Gastrocnemius medialis (tissue), 3 donors: ENCODE measurements around a stretch of chr18.

- PRO-cap = no peak
- RAMPAGE, long total RNA, 3 experiments = no peak in any of the 3 experiments
Measured at GRCh38 chr18:9926557-9927444, 13.0 kb downstream of the VAPA start.

GRCh38 chr18:9941991-9942548 is 28.3 kb downstream of the VAPA start:
- PRO-cap = no peak
- RAMPAGE, long total RNA, 3 experiments = no peak in any of the 3 experiments

- PRO-cap = no peak
- RAMPAGE, long total RNA, 3 experiments = no peak in any of the 3 experiments
Measured at GRCh38 chr18:9959778-9960642, 46.2 kb downstream of the VAPA start.

DNA sequence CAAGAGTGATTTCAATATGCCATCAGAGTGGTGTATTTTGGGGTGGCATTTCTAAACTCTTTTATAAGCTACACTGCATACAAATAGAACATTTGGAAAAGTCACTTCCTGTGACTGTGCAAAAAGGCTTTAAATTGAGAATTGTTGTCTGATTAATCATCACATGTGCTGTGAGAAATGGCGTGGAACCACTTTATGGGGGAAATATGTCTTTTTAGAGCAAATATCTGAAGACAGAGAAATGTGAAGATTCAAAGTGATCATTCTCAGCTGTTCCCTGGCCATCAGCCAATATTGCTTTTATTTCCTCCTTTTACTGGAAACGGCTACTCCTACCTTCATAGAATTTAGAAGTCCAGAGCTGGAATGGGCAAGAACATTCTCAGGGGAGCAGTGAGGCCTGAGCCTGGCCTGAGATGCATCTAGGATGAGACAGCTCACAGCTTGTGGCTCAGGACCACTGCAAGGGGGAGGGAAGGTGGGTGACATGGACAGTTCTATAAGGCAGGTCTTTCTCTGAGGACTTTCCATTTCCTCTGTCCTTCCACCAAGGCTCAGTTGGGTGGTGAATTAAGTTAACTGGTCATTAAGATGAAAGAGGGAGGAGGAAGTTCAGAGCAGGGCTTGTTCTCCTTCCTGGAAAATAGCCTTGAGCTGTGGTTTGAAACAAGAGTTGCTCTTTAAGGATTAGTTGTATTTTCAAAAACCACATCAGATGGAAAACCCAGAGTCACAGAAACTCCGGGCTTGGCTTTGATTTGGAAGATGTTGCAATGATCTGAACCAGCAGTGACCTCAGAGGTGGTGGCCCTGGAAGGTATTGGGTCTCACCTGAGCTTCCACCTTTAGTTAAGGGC is 144.2 kb downstream of the VAPA start:
- PRO-cap = no peak
- RAMPAGE, long total RNA, 3 experiments = no peak in any of the 3 experiments

GRCh38 chr18:10213536-10213826 is 241.0 kb upstream of the APCDD1 start:
- PRO-cap = no peak
- RAMPAGE, long total RNA, 3 experiments = no peak in any of the 3 experiments

GRCh38 chr18:10374426-10375058 is 79.9 kb upstream of the APCDD1 start:
- PRO-cap = no peak
- RAMPAGE, long total RNA, 3 experiments = no peak in any of the 3 experiments

DNA sequence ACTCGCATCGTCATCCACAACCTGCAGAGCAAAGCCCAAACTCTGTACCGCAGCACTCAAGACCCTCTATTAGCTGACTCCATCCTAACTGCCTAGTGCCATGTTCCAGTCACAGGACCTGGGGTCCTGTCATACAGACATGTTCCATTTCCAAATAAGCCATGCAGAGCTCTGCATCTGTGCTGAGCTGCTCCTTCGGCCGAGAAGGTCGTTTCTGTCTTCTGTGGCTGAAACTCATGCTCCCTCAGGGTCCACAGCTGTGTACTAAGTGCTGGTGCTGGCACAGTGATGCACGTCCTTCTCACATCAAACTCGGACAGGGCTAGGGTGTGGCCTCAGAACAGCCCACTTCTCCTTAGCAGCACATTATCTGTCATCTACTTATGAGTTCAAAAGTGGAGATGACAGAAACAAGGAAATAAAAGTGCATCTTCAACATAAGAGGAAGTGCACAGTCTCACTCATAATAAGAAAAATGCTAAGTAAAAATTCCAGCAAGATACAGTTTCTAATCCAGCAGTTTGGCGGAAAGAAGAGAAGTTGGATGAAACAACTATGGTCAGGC is 53.9 kb upstream of the APCDD1 start:
- PRO-cap = no peak
- RAMPAGE, long total RNA, 3 experiments = no peak in any of the 3 experiments

- PRO-cap = no peak
- RAMPAGE, long total RNA, 3 experiments = no peak in any of the 3 experiments
Measured at GRCh38 chr18:10555710-10556319, 30.0 kb downstream of the NAPG start.

GRCh38 chr18:10607510-10607892 is 81.7 kb downstream of the NAPG start:
- PRO-cap = no peak
- RAMPAGE, long total RNA, 3 experiments = no peak in any of the 3 experiments

GRCh38 chr18:10726412-10727261 is 200.8 kb downstream of the NAPG start:
- PRO-cap = no peak
- RAMPAGE, long total RNA, 3 experiments = no peak in any of the 3 experiments

- PRO-cap = no peak
- RAMPAGE, long total RNA, 3 experiments = no peak in any of the 3 experiments
Measured at GRCh38 chr18:10794562-10795152, 268.8 kb downstream of the NAPG start.

DNA sequence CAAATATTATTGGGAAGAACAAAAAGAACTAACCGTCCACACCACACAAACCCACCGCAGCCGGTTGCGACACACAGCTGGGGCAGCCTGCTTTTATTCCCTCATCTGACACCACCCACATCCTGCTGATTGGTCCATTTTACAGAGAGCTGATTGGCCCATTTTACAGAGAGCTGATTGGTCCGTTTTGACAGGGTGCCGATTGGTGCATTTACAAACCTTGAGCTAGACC is 177.6 kb upstream of the SLC35G4 start:
- PRO-cap = no peak
- RAMPAGE, long total RNA, 3 experiments = no peak in any of the 3 experiments

DNA sequence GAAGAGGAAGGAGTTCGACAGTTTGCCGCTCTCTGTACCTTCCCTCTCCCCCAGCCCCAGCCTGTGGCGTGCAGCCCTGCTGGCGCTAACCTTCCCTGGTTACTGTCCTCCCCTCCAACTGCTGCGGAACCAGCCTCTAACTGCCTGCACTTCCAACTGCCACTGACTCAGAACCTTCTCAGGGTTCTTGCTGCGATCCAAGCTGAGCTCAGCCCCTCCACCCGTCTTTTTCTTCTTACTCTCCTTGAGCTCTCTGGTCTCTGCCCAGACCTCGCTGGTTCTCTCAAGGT is 19.1 kb upstream of the GNAL start:
- PRO-cap = no peak
- RAMPAGE, long total RNA, 3 experiments = no peak in any of the 3 experiments

DNA sequence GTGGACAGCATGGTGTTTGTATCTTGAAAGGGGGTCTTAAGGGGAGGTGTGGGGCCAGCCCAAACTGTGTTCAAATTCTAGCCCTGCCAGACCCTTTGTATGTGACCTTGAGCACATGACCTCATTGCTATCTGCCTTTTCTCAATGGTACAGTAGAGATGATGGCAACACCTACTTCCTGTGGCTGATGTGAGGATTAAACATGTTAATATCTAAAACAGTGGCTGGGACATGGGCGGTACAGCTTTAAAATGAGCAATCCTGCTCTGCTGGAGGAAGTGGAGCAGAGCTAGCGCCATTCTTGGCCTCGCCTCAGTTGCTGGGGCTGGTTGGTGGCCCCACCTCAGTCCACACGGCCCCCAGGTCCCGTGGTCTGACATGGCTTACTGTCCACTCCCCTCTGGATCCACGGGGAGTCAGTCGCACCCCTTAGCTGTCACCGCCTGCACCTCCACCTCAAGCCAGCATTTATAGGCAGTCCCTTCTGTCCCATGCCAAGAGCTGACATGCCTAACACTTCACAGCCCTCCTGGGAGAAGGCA is 71.8 kb downstream of the GNAL start:
- PRO-cap = no peak
- RAMPAGE, long total RNA, 3 experiments = no peak in any of the 3 experiments

DNA sequence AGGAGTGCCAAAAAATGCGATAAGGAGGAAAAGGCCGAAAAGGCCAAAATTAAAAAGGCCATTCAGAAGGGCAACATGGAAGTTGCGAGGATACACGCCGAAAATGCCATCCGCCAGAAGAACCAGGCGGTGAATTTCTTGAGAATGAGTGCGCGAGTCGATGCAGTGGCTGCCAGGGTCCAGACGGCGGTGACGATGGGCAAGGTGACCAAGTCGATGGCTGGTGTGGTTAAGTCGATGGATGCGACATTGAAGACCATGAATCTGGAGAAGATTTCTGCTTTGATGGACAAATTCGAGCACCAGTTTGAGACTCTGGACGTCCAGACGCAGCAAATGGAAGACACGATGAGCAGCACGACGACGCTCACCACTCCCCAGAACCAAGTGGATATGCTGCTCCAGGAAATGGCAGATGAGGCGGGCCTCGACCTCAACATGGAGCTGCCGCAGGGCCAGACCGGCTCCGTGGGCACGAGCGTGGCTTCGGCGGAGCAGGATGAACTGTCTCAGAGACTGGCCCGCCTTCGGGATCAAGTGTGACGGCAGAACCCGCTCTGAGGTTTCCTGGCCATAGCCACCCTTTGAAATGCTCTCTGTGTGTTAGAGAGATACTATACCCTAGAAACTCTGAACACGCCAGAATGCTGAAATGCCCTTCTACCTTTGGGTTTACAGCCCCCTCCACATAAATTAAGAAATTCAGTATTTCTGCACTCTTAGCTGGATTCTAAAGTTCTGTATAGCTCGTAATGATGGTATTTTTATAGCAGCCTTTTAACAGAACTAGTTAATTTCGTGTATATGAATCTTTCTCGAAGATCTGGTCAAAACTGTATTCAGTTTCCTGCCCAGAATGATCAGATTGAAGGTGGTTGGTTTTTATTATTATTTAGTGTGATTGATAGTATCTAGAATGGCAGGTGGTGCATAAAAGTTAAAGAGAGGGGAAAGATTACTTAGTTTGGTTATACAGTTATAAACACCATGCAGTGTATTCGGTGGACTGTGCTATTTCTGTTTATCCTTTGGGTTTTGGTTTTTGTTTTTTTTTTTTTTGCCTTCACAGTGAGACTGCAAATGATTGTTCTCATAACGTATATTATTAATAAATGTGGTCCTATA is 718 bp downstream of the CHMP1B start:
- PRO-cap = bidirectional peak, plus-strand start at position 175 of the sequence, minus-strand start outside the sequence; unidirectional peak, plus-strand start at position 335 of the sequence; bidirectional peak, plus-strand start at position 536 of the sequence, minus-strand start at position 476 of the sequence; bidirectional peak, plus-strand start at position 617 of the sequence, minus-strand start at position 586 of the sequence
- RAMPAGE, long total RNA, 3 experiments = start-site peak on the plus strand in 1 of 3 experiments, centred at position 167 of the sequence, 266 reads per replicate; start-site peak on the minus strand in 2 of 3 experiments, centred at positions 487 to 509 of the sequence, 8 reads per replicate

GRCh38 chr18:11852930-11853573 is 1.8 kb downstream of the CHMP1B start:
- PRO-cap = unidirectional peak, plus-strand start at chr18:11853331
- RAMPAGE, long total RNA, 3 experiments = no peak in any of the 3 experiments

DNA sequence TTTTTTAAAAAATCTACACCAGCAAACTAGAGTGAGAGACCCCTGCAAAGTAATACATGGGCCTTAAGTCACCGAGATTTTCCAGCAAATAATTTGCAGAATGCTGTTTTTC is 256 bp downstream of the MPPE1 start:
- PRO-cap = no peak
- RAMPAGE, long total RNA, 3 experiments = no peak in any of the 3 experiments

DNA sequence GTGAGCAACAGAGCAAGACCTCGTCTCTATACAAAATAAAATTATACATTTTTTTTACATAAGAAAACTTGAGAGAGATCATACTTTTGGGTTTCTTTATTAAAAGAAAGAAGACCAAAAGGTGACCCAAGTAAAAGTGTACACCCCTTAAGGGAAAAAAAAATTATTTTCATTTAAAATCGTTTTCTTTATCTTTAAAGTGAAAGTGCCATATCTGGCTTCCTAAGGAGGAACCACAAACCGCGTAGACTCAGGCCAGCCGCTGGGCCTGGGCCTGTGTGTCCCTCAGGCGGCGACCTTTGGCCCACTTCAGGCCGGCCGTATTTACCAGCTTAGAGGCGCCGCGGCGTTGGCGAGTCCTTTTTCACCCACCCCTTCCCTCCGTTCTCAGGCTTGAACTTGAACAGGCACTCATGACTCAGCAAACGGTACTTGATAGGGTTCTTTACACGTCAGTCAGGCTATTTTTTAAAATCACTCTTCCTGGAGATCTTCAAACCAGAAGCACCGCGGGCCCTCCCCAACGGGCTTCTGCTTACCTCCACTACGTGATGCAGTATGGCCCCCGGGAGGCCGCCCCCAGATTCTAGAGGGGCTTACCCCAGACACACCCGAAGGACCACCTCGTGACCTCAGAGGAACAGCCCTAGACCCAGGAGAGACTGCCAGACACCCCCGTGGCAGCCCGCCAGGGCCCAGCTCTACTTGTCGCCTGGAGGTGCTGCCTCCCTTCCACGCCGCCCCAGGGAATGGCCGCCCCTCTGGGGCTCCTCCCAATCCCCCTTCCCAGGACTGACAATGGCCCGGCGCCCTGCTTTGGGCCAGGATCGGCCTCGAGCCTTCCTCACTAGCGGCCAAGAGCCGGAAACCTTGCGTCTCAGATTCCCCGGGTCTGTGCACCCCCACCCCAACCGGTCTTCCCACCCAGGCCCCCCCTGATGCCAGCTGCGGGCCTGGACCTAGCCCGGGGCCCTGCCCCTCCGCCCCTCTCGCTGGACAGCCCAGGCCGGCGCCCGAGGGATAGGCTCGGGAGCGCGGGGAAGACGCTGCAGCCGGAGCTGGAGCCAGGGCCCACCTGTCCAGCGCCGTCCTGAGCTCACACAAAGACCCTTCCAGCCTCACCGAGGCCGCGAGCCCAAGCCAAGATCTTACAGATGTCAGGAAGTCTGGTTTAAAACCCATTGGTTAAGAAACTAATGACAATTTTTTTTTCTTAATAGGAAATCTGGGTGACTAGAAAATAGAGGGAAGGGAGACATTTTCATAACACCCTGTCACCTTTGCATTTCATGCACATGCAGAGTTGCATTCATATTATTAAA is 33.8 kb upstream of the IMPA2 start:
- PRO-cap = bidirectional peak, plus-strand start at position 496 of the sequence, minus-strand start at position 280 of the sequence
- RAMPAGE, long total RNA, 3 experiments = no peak in any of the 3 experiments

GRCh38 chr18:11980974-11981331 is 354 bp upstream of the IMPA2 start:
- PRO-cap = bidirectional peak, plus-strand start at chr18:11981022, minus-strand start at chr18:11980787; bidirectional peak, plus-strand start at chr18:11981552, minus-strand start at chr18:11981077
- RAMPAGE, long total RNA, 3 experiments = no peak in any of the 3 experiments

- PRO-cap = no peak
- RAMPAGE, long total RNA, 3 experiments = no peak in any of the 3 experiments
Measured at GRCh38 chr18:11984163-11984641, 2.9 kb downstream of the IMPA2 start.